Urinary bladder (tissue), 3 donors: ENCODE data around the gene EIPR1.

DNA sequence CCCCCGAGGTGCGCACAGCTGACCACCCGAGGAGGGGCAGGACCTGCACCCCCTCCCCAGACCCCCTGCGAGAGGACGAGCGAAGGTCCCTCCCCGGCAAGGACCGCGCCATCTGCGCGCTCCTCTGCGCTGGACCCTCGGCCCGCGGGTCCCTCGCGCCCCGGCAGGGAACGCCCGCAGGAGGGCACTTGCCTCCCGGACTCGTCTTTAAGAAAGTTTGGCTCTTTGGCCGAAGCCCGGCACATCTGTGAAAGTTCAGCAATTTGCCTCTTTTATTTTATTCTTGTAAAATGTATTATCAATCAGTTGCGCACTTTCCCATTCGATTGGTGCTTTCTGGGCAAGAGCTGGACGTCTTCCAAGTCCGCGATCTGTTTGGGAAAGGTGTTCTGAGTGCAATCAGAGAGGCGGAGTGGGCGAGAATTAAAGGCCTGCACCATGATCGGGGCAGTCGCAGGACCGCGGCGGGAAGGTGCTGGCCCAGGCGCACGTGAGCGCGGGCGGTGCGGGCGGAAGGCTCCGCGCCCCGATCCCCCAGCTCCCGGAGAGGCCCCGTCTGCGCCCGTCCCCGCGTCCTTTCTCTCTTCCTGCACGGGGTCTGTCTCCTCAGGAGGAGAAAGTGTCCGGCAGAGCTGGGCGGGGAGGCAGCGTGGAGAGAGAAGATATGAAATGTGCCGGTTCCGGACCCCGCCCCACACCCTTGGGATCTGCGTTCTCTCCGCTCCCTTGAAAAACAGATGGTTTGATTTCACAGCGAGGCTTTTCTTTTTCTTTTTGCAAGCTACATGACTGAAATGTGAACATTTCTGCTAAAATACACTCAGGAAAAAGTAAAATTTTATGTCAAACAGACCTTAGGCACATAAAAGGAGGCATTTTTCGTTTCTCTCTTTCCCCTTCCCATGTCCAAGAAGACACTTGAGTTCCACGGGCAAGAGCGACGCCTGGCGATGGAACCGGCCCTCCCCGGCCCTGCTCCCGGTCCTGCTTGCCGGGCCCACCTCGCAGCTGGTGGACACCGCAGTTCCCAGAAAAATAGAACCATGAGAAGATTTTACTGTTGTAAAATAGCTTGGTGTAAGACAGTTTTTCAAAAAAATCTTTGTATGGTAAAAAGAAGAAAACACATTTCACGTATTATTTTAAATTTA is 1.9 kb upstream of the ALKAL2 start:
- PRO-cap: no peak
- RAMPAGE, long total RNA: no peak

DNA sequence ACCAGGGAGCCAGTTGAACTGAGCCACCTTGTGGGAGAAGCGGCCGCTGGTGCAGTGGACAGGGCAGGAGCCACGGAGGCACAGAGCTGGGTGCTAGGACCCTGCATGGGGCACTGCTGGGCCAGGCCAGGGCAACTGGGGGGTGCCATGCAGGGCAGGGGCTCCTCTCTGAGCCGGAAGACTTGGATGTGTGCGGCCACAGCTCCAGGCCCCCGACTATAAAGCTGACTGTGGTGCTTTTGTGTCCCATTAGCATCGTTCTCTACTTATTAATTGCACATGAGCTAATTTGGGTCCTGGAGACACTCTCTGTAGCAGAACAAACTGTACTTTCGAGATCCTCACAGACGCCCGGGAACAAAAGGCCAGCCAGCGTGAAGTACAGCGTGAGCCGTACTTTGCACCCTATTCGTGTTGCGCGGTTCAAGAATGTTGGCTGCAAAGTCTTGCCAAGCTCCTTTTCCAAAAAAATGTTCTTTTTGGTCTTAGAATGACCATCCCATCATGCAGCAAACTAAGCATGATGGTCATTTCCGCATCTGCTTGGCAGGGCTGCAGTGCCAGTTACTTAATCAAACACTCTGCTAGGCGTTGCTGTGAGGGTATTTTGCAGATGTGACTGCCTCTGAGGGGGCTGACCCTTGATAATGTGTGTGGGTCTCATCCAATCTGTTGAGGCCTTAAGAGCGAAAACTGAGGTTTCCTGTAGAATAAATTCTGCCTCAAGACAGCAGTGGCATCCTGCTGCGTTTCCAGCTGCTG is 152.1 kb upstream of the ALKAL2 start:
- PRO-cap: no peak
- RAMPAGE, long total RNA: no peak

GRCh38 chr2:454050-454368 is 166.1 kb upstream of the ALKAL2 start:
- PRO-cap: no peak
- RAMPAGE, long total RNA: no peak

DNA sequence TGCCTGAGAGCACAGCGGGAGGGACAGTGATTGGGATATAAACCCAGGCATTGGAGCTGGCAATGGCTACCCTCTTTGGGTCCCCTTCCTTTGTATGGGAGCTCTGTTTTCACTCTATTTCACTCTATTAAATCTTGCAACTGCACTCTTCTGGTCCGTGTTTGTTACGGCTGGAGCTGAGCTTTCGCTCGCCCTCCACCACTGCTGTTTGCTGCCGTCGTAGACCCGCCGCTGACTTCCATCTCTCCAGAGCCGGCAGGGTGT is 84.9 kb downstream of the TMEM18 start:
- PRO-cap: no peak
- RAMPAGE, long total RNA: no peak

DNA sequence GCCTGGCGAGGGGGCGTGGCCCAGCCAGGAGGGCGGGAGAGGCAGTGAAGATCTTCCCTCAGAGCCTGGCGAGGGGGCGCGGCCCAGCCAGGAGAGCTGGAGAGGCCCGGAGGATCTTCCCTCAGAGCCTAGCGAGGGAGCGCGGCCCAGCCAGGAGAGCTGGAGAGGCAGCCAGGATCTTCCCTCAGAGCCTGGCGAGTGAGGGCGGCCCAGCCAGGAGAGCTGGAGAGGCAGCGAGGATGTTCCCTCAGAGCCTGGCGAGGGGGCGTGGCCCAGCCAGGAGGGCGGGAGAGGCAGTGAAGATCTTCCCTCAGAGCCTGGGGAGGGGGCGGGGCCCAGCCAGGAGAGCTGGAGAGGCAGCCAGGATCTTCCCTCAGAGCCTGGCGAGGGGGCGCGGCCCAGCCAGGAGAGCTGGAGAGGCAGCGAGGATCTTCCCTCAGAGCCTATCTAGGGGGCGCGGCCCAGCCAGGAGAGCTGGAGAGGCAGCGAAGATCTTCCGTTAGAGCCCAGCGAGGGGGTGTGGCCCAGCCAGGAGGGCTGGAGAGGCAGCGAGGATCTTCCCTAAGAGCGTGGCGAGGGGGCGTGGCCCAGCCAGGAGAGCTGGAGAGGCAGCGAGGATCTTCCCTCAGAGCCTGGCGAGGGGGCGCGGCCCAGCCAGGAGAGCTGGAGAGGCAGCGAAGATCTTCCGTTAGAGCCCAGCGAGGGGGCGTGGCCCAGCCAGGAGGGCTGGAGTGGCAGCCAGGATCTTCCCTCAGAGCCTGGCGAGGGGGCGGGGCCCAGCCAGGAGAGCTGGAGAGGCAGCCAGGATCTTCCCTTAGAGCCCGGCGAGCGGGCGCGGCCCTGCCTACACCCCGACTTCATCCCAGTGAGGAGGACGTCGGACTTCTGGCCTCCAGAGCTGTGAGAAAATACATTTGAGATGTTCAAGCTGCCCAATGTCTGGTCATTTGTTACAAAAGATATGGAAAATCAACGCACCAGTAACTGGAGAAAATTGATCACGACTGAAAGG is 63.2 kb upstream of the TMEM18 start:
- PRO-cap: unidirectional peak, plus-strand start at position 124 of the sequence; unidirectional peak, plus-strand start at position 376 of the sequence; bidirectional peak, plus-strand start at position 531 of the sequence, minus-strand start at position 449 of the sequence; unidirectional peak, plus-strand start at position 531 of the sequence; unidirectional peak, plus-strand start at position 571 of the sequence; bidirectional peak, plus-strand start at position 696 of the sequence, minus-strand start at position 697 of the sequence
- RAMPAGE, long total RNA: no peak

DNA sequence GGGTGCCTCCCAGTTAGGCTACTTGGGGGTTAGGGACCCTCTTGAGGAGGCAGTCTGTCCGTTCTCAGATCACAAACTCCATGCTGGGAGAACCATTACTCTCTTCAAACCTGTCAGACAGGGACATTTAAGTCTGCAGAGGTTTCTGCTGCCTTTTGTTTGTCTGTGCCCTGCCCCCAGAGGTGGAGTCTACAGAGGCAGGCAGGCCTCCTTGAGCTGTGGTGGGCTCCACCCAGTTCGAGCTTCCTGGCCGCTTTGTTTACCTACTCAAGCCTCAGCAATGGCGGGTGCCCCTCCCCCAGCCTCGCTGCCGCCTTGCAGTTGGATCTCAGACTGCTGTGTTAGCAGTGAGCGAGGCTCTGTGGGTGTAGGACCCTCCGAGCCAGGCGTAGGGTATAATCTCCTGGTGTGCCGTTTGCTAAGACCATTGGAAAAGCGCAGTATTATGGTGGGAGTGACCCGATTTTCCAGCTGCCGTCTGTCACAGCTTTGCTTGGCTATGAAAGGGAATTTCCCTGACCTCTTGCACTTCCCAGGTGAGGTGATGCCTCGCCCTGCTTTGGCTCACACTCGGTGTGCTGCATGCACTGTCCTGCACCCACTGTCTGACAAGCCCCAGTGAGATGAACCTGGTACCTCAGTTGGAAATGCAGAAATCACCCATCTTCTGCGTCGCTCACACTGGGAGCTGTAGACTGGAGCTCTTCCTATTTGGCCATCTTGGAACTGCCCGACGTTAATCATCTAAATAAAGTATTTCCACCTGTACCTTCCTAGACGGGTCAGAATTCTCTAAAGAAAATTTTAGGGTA is 24.9 kb upstream of the TPO start:
- PRO-cap: no peak
- RAMPAGE, long total RNA: no peak

- PRO-cap: no peak
- RAMPAGE, long total RNA: no peak
Observed at GRCh38 chr2:1572536-1573177, 159.4 kb downstream of the TPO start.

- PRO-cap: bidirectional peak, plus-strand start at chr2:1729085, minus-strand start at chr2:1729013
- RAMPAGE, long total RNA: no peak
Observed at GRCh38 chr2:1728669-1729222, 15.6 kb downstream of the PXDN start.

- PRO-cap: no peak
- RAMPAGE, long total RNA: no peak
Observed at GRCh38 chr2:1731596-1732719, 12.4 kb downstream of the PXDN start.

GRCh38 chr2:1743842-1744141 is 523 bp downstream of the PXDN start:
- PRO-cap: bidirectional peak, plus-strand start at chr2:1743989, minus-strand start at chr2:1743988
- RAMPAGE, long total RNA: no peak

DNA sequence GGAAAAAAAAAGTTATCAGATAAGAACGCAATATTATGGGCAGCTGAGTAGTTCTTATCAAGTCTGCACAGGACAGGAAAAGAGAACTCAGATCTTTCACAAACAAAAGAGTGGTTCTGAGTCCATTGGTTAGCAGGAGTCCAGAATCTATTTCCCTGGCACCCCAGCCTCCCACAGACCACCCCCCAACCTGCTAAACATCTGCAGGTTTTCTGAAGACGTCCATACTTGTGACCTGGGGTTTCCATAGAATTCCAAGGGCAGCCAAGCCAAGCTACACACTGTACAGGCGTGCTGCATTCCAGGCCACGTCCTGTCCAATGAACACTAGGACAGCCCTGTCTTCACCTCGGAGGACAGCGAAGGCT is 167.0 kb upstream of the PXDN start:
- PRO-cap: no peak
- RAMPAGE, long total RNA: no peak

DNA sequence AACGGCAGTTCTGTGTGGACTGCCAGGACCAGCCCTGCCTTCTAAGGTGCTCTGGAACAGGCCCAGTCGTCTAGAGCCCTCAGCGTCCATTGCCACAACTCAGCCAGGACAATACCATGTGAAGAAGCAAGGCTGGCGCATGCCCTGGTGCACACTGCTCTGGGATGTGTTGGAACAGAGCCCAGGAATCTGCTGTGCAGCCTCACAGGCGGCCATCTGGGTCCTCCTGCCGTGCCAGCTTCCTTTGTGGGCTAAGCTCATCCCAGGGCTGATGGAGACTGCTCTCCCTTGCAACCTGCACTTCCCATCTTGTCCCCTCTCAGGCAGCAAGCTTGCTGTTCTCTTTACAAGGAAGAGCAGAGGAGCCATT is 246.4 kb upstream of the PXDN start:
- PRO-cap: no peak
- RAMPAGE, long total RNA: no peak

DNA sequence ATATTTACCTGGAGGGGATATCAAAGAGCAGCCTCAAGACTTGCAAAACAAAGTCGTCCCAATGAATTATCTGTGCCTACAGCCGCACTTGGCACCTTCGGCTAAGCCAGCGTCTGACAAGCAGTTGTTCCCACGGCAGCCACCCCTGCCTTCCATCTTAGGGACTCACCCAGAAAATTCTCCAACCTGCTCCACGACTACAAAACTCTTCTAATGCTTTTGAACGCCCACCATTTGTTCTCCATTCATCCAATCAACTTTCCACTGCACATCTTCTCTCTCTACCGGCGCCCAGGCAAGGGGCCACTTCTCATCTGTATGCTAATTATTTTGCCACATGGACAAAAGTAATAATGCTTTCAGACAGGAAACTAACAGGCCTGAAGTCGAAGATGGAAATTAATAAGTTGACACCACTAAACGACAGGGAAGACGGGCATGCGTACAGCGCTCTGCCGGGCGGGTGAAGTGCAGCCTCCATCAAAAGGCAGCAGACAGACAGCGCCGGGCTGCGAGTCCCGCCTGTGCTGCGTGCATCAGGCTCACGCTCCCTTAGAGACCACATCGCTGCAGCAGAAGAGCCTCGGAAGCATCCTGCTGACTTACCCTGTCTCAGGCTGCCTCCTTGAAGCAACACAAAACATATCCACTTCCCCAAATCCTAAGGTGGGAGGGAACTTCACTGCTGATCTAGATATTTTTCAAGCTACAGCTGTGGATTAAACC is 6.7 kb downstream of the MYT1L start:
- PRO-cap: no peak
- RAMPAGE, long total RNA: no peak

DNA sequence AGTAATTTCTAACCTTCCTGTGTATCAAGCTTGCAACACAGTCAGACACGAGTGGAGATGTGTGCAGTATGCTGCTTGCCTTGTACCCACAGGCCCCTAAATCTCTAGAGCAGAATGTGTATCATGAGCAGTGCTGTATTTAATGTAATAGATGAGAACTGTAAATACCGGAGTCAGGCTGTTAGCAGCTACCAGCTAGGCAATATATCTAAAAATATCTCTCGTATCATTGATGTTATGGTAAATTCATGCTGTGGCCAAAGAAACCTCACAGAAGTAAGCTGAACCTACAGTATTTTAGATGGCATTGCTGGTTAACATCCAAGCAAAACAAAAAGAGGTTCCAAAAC is 6.2 kb downstream of the MYT1L start:
- PRO-cap: no peak
- RAMPAGE, long total RNA: no peak

GRCh38 chr2:2332985-2333509 is 2.0 kb upstream of the MYT1L start:
- PRO-cap: no peak
- RAMPAGE, long total RNA: no peak

DNA sequence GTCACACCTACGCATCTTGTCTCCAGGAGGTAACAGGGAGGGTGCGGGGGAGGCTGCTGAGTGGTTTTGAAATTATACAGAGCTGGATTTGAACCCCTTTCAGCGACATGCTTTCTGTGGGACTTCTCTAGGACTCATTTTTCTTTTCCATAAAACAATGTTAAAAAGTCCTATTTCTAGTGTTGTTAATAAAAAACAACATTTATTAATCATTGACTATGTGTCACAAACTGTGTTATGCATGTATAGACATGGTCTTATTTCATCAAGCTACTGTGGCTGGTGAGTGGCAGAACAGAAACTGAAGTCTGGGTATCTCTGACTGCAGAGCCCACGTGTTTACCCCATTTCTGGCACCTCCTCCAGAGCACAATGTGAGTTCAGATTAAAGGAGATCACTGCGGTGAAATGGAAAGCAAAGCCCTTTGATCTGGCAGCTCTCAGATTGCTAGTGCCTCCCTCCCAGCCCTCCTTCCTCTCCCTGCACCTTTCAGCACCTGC is 315.4 kb upstream of the MYT1L start:
- PRO-cap: no peak
- RAMPAGE, long total RNA: no peak

- PRO-cap: bidirectional peak, plus-strand start at chr2:3378004, minus-strand start at chr2:3377840
- RAMPAGE, long total RNA: no peak
Observed at GRCh38 chr2:3377155-3378109, at the start of gene EIPR1. EIPR1 (minus strand) TSS chr2:3377818.

- PRO-cap: no peak
- RAMPAGE, long total RNA: no peak
Observed at GRCh38 chr2:3465281-3465574, 54.1 kb downstream of the ADI1 start.

DNA sequence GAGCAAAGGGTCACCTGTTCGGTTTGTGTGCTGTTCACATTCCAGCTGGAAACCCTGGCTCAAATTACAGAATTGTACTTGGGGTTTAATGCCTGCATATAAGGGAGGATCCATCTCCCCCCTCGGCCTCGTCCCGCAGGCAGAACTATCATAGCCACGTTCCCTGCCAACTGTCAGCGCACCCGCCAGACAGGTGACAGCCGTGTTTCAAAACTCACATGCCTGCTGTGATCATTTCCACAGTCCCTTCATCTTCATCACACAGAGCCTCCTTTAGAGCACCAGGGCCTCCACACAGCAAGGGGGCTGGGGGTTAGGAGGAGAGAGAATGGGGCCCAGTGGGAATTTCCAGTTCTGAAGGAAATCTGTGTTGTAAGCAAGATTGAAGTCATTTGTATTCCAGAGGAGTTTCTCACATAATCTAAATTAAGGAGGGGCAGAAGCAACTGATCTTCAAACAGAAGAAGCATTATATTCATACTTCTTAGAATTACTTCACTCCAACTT is 48.0 kb downstream of the ADI1 start:
- PRO-cap: no peak
- RAMPAGE, long total RNA: no peak

- PRO-cap: no peak
- RAMPAGE, long total RNA: no peak
Observed at GRCh38 chr2:3577641-3578422, 2.8 kb downstream of the RPS7 start.